ENCODE measurements around the gene IFIH1.

DNA sequence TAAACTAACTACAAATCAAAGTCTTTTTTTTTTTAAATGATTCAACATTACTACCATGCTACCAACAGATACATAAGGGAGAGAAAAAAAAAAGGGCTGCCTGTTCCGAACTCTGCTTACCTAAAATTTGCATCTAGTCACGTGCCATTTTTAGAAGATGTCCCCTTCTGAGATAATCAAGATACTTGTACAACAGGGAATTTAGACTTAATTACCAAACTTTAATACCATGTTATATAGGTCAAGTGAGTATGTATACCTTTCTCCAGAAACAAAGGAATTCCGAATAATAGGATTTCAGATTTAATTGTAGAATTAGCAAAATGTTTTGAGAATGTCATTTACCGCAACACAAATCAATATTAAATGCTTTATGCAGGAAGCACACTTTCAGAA lies 2.6 kb downstream of the RBMS1 start:
- PRO-cap, 2 experiments = no peak in any of the 2 experiments

- PRO-cap, 2 experiments = peak in 2 of 2 experiments; most common plus-strand start chr2:160492798 (in 2); most common minus-strand start chr2:160492717 (in 2)
Measured at GRCh38 chr2:160492427-160493215, 986 bp downstream of the RBMS1 start.

DNA sequence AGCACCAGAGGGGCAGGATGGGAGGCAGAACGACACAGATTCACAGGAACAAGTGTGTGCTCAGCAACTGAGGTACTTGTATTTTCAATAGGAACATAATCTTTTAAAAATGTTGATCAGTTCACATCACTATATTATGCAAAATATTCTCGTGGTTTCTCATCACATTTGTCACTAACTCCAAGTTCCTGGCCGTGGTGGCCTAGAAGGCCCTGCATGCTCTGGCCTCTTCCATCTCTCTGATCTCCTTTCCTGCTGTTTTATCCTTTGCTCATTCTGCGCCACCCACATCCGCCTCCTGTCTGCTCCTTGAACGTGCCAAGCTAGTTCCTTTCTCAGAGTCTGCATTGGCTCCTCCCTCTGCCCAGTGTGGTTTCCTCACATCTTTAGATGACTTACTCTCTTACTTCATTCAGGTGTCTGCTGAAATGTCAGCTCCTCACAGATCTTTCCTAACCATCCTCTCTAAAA lies 158.5 kb upstream of the RBMS1 start:
- PRO-cap, 2 experiments = no peak in any of the 2 experiments

GRCh38 chr2:160994222-160994721 lies 166.0 kb upstream of the TANK start:
- PRO-cap, 2 experiments = no peak in any of the 2 experiments

DNA sequence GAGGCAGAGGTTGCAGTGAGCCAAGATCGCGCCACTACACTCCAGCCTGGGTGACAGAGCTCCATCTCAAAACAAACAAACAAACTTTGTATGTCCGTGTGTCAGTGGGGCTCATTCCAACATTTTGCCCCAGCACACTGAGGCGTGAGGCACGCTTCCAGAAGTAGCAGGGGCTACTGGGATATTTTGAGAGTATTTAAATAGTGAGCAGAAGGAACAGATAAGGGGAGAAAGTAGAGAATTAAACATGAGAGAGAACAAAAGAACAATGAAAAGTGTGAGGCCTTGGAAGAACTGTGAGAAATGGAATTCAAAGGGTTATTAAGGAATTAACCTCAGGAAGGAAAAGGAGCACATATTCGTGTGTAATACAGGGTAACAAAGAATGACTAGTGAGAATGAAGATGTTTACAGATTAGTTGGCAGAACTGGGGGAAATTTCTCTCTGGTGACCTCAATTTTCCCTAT lies 83.2 kb upstream of the TANK start:
- PRO-cap, 2 experiments = no peak in any of the 2 experiments

DNA sequence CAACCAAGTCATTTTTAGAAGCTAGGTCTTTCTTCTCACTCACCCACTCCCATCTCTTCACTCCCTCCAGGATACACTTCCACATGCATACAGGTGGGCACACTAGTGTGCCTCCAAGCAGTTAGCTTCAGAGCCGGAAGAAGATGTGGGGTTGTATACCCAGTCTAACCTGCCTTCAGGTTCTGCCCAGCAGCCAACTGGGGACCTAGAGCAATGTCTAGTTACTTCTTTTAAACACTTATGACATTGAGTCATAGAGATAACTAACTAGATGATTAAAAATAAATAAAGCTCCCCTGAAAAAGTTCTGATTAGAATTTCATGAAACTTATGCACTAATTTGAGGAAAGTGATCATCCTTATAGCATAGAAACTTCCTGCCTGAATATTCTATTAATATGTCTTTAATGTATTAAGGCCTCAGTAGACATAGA lies 21.7 kb upstream of the TANK start:
- PRO-cap, 2 experiments = no peak in any of the 2 experiments

GRCh38 chr2:161280973-161281453 lies 27.2 kb upstream of the PSMD14 start:
- PRO-cap, 2 experiments = no peak in any of the 2 experiments

DNA sequence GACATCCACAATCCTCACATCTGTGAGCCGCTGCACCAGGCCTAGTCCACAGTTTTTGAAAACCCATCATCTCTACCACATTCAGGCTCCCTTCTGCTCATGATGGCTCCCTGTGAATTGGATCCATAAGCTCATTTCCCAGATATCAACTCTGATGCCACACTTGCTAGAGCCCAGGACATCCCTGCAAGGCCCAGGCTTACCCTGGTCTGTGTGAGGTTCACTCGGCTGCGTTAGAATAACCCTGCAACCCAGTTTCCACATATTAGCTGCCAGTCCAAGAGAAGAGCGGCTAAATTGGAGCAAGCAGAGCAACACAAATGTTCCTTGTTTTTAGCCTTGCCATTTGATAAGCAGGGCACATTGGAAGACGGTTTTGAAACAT lies 23.7 kb downstream of the DPP4 start:
- PRO-cap, 2 experiments = peak in 1 of 2 experiments; most common minus-strand start position 215 of the sequence (in 1)

DNA sequence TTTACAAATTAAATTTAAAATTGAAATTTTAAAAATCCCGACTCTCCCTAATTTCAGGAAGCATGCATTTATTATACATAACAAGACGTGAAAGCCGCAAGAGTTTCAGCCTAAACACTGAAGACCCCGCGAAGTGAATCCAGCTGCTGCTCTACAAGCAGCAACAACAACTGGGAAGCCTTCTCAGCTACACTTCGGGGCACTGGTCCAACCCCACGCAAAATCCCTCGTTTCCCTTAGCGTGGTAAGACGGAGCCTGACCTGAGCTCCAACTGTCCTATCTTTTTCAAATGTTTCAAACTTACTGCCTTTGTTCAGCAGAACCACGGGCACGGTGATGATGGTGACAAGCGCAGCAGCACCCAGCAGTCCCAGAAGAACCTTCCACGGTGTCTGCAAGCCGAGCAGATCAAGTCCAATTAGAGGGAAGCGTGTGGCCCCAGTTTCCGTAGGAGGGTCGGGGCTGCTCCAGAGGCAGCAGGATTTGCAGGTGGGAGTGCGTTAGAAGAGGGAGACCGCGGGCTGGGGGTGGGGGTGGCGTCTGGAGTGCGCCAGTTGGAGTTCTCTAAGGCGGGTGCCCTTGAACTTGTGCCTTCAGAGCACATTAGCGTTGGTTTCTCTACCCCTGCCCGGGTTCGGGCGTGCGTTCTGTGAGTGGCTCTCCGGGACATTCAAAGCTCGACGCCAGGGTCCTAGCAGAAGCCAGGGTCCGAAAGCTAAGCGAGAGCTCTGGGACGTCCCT lies 750 bp downstream of the DPP4 start:
- PRO-cap, 2 experiments = peak in 1 of 2 experiments; most common plus-strand start position 583 of the sequence (in 1); most common minus-strand start position 391 of the sequence (in 1)

DNA sequence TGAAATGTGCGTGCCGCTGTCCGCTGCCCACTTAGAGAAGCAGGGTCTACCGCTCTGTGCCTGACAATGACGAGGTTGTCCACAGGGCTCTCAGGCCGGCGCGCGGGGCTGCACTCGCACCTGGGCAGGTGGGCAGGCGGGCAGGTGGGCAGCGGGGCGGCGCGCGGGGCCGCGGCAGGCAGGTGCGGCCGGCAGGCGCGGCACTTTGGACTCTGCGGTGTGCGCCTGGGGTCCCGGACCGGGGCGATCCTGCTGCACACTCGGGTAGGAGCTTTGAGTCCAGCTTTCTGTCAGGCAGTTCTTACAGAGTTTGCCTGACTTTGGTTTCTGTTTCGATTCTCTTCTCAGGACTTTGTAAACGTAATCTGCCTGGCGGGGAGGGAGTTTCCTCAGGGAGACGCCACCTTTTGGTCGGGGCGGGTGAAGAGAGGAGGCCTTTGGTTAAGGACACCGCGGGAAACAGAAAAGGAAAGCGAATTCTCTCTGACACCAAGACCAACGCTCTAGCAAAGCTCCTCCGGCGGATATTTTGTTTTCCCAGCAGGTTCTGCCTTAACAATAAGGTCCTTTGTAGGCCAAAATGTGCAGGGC lies at the start of gene IFIH1:
Gene IFIH1 (minus strand): TSS at position 313 of the 591 bp plus-strand sequence.
- PRO-cap, 2 experiments = peak in 2 of 2 experiments; most common plus-strand start position 470 of the sequence (in 2); most common minus-strand start position 312 of the sequence (in 2)

- PRO-cap, 2 experiments = no peak in any of the 2 experiments
Measured at GRCh38 chr2:162574495-162575673, 231.0 kb downstream of the GCA start.

GRCh38 chr2:163667299-163668136 lies 68.3 kb downstream of the FIGN start:
- PRO-cap, 2 experiments = no peak in any of the 2 experiments

GRCh38 chr2:163736529-163737252 lies 883 bp upstream of the FIGN start:
- PRO-cap, 2 experiments = peak in 2 of 2 experiments; most common plus-strand start chr2:163736774 (in 1); most common minus-strand start chr2:163736700 (in 2)

DNA sequence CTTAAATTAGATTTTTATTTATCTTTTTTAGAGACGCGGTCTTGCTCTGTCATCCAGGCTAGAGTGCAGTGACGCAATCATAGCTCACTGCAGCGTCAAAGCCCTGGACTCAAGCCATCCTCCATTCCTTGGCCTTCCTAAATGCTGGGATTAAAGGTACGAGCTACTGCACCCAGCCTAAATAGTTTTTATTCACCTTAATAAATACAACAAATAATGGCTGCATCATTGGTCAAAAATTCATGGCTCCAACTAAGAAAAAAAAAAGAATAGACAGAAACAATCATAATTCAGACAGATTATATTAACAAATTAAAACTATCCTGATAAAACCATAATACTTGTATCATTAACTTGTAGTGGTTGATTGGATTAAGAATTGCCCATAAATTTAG lies 415.8 kb upstream of the FIGN start:
- PRO-cap, 2 experiments = no peak in any of the 2 experiments

- PRO-cap, 2 experiments = no peak in any of the 2 experiments
Measured at GRCh38 chr2:164692113-164692603, 70.9 kb upstream of the GRB14 start.

DNA sequence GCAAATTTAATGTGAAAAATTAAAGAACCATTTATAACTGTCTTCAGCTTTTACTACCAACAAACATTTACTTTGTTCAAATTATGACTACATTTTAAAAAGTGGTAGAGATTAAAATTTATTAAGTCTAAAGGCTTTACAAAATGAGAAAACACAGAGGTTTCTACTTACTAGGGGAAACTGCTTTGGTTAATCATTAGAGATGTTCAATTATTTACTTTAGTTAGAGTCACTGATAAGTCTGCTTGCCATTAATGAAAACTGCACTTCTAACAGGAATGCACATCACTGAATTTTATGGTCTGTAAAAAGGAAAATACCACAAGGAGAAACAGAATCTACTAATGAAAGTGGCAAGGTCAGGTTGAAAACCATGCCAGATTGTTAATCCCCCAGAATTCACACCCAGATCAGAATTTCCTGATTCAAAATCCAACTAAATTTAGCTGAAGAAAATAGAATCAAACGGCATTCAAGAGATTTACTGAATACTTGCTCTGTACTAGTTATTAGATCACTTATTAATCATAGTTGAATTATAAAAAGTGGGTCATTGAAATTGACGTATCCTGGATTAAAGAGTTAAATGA lies 90.5 kb upstream of the GRB14 start:
- PRO-cap, 2 experiments = no peak in any of the 2 experiments

- PRO-cap, 2 experiments = no peak in any of the 2 experiments
Measured at GRCh38 chr2:164733850-164734511, 107.6 kb downstream of the COBLL1 start.

GRCh38 chr2:164754132-164755212 lies 87.2 kb downstream of the COBLL1 start:
- PRO-cap, 2 experiments = no peak in any of the 2 experiments

DNA sequence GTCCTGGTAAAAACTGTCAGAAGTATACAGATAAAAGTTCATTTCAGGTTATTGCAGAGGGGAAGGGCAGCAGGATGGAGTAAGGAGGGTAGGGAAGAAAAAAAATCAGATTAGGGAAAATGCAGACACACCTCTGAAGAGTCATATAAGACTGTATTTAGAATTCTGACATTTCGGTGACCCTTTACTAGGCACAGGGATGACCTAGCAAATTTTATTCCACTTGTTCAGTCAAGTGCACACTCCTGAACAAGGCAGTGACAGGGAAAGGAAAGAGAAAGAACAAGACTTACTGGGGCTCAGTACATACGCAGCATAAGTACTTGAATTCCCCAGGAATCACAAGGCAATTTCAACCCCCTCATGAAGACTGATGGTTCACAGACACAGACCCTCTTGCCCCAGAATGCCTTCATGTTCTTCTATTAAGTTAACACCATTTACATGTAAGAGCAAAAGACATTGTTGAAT lies 47.2 kb downstream of the COBLL1 start:
- PRO-cap, 2 experiments = no peak in any of the 2 experiments

DNA sequence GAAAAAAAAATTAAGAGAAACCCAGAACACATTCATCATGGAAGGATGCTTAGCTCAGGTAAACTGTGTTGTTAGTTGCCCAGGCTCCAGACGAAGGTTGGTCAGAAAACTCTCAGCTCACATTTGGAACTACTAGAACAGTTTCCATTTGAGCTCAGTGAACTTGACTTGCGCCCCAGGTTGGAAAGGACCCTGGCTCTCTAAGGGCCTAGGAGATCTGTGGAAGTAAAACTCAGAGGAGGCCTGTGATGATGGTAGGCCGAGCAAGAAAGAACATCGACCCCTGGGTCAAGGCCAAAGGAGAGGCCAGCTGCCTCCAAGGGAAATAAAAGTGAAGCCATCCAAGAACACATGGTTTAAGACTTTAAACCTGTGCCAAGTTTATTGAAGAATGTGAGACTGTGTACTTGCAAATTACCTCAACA lies 40.5 kb upstream of the COBLL1 start:
- PRO-cap, 2 experiments = no peak in any of the 2 experiments